ENCODE measurements around the genes ARHGEF2 and SEMA4A.

DNA sequence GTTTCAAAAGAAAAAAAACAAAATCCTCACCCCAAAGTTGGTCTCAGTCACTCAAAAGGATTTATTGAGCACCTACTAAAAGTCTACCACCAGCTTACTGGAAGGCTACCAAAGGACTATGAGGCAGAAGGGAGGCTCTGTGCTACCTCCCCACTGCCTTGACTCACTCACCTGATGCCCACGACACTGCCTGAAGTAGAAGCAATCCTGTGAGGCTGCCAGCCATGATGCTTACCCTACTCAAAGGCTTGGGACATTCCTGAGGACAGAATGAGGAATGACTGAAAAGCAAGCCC, 642 bp downstream of the GBA1 start:
- RRBS: no CpG with 5 or more reads among the region's 1 CpG

DNA sequence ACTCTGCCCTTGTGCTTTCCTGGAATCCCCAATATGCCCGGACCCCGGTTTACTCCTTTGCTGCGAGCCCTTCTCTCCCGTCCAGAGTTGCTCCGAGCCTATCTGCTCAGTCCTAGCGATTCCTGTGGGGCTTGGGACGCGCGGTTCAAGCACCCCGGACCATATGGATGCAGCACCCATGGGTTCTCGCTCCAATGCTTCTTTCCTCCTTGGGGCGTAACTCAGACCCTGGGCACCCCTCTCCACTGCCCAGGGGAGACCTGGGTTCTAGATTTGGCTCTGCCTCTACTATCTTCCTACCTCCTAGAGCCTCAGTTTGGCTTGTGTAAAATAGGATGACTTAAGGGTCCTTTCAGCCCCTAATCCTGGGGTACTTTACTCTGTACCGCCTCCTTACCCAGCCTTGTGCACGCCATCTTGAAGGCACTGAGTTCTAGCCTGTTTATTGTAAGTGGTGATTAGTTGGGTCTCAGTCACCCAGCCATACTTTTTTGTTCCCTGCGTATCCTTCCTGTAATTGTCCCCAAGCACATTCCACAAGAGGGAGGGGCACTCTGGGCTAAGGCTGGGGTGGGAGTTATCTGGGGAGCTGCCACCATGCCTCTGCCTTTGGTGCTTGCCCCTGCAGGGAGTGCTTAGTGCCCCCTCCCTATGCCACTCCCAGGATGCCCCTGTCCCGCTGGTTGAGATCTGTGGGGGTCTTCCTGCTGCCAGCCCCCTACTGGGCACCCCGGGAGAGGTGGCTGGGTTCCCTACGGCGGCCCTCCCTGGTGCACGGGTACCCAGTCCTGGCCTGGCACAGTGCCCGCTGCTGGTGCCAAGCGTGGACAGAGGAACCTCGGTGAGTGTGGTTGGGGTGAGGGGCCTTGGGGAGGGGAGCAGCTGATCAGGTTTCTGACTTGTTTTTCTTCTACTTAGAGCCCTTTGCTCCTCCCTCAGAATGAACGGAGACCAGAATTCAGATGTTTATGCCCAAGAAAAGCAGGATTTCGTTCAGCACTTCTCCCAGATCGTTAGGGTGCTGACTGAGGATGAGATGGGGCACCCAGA, 784 bp downstream of the FDPS start:
- RRBS: 2% methylated on average over 7 of the region's 26 CpGs

- RRBS: 3% methylated on average over 31 of the region's 68 CpGs
These were observed 2.7 kb downstream of the RUSC1 start for GRCh38 chr1:155323189-155324080.

DNA sequence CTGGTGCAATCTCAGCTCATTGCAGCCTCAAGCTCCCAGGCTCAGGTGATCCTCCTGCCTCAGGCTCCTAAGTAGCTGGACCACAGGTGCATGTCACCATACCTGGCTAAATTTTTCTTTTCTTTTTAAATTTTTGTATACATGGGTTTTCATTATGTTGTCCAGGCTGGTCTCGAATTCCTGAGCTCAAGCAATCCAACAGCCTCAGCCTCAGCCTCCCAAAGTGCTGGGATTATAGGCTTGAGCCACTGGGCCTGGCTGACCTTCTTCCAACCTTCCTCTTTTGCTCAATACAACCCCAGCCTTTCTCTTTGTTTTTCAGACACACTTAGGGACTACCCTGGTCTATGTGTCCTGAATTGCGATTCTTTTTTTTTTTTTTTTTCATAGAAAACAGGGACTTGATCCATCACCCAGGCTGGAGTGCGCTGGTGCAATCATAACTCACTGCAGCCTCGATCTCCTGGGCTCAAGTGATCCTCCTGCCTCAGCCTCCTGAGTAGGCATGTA, 67.7 kb downstream of the RUSC1 start:
- RRBS: no CpG with 5 or more reads among the region's 4 CpGs

GRCh38 chr1:155561815-155562090, 850 bp downstream of the ASH1L start:
- RRBS: no CpG with 5 or more reads among the region's 8 CpGs

DNA sequence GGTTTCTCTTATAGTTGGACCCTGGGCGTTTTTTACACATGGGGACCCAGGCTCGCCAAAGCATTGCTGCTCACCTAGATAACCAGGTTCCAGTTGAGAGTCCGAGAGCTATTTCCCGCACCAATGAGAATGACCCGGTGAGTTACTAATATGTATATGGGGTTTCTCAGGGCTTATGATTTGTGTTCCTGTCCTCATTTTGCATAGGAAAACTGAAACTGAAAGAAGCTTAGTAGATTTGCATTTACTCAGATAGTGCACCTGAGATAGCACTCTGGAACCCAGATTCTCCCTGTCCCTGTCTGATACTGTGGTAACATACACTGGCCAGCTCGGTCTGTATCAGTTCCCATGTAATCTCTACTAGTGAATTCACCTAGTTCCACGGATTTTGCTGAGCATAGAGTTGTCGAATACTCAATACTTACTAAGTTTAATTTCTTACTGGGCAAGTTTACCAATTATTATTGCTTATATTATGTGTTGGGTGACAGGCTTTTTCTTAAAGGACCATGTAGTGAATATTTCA, 28.2 kb downstream of the DAP3 start:
- RRBS: no CpG with 5 or more reads among the region's 8 CpGs

- RRBS: no CpG with 5 or more reads among the region's 3 CpGs
These were observed 15.8 kb downstream of the RIT1 start for GRCh38 chr1:155895360-155895714.

- RRBS: no CpG with 5 or more reads among the region's 8 CpGs
These were observed 11.1 kb upstream of the RIT1 start for GRCh38 chr1:155922290-155922579.

DNA sequence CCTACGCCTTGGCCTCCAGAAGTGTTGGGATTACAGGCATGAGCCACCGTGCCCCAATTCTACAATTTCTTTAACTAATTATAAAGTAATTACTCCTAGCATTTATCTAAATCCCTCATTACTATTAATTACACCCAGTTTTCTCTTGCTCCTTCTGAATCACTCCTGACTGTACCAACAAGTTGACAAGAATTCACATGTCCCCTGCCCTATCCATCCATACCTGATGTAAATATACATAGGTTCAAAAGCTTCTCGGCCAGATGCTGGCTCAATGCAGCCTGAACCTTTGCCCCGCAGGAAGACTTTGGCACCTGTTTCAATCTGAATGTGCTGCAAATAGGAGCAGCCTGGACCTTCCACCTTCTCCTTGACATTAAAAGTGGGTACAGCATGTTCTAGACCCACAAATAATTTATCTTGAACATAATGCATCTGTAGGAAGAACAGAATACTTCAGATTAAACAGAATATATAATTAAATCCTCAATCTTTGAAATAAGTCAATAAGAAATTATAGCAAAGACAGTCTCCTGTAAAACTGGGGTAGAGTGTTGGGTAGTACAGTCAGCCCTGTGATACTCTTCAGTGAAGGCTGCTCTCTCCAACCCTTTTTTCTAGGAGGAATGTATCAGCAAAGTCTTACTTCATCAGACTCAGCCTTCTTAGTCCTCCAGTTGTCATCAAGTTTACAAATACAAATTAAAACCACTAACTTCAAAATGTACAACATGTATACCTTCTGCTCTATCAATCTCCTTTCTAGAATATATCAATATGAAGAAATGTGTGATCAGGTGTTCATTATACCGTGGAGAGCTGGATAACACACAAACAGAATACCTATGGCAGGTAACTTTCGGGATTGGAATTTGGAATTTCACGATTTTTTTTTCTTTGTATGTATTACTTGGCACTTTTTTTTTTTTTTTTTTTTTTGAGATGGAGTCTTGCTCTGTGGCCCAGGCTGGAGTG, 8.5 kb downstream of the KHDC4 start:
- RRBS: no CpG with 5 or more reads among the region's 7 CpGs

- RRBS: no CpG with 5 or more reads among the region's 11 CpGs
These were observed 8.8 kb downstream of the ARHGEF2 start for GRCh38 chr1:155969382-155970119.

DNA sequence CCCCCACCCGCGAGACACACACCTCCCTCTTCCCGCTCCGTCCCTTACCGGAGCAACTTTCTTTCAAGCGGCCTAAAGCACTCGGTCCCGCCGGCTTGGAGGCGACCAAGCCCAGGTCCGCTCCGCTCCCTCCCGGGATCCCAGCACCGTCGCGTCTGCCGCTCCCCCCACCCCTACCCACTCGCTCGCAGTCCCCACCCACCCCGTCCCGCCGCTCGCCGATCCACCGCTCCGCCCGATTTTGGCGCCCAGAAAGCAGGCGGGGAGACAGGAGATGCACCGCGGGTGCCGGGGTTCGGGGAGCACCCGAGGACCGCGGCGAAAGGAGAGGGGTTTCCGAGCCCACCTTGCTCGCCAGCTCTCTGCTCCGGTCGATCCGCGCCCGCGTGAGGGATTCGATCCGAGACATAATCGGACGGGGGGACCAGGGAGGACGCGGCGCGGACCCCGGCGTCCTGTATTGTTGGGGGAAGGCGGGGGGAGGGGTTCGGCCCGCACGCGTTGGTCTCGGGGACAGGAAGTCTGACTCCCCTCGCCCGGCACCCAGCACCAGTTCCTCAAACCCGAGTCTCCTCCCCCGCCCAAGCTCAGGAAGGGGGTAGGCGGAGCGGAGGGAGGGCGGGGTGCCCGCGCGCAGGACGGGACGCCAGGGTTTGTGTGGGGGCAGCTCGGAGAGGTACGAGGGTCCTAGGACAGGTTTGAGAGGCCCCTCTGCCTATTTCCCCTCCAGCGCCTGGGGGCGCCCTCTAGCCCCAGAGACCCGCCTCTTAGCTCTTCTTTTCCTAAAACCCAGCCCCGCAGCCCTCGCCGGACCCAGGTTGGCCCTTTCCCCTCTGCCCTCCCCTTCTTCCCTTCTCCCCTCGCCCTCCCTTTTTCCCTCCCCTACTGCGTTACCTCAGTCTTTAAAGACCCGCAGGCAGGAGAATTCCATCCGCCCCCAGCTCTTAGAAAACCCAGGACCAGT, at the start of gene ARHGEF2:
Gene ARHGEF2, minus strand, starts transcription at position 529 of the 964 bp plus-strand sequence.
- RRBS: 2% methylated on average over 39 of the region's 85 CpGs

GRCh38 chr1:156003944-156004403, 16.8 kb downstream of the SSR2 start:
- RRBS: no CpG with 5 or more reads among the region's 1 CpG

- RRBS: no CpG with 5 or more reads among the region's 13 CpGs
These were observed at the start of gene SEMA4A for GRCh38 chr1:156153206-156153997. Gene SEMA4A, plus strand, starts transcription at chr1:156153585.

- RRBS: no CpG with 5 or more reads among the region's 3 CpGs
These were observed 10.4 kb downstream of the RHBG start for GRCh38 chr1:156379450-156379858.

DNA sequence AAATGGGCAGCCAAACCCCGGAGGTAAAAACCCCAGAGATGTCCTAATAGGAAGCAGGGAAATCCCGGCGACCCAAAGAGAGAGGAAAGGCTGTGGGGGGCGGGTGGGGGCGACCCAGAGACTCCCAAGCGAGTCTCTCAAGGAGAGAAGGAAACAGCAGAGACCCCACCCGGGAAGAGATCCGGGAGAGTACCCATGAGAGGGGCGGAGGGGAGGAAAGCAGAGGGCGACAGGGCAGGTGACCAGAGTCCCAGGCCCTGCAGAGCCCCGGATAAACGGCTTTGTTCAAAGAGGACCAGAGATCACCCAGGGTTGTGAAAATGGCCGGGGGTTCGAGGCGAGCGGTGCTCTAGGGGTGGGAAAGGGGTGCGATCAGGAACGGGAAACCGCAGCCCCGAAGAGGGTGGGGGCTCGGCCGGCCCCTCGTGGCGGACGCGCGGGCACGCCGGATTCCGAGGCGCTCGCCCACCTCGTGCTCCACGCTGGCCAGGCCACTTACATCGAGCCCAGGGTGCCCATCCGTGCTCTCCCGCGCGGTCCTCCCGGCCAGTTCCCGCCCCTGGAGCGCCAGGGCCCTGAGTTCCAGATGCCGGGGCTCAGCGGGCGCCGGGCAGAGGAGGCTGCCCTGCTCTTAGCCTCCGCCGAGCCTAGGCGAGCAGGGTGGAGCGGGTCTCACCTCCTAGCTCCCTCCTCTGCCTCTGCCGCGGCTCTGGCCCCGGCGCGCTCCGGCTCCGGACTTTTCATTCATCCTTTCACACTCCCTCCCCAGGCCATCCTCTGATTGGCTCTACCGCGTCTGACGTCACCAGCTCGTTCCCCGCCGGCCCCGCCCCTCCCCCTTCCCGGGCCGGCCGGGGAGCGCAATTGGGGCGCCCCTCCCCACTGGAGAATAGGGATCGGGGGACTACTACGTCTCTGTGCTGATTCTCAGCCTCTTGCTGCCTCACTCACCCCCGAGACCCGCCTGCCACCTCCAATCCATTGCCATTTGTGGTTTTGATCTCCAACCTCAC, 52.4 kb downstream of the RHBG start:
- RRBS: 4% methylated on average over 38 of the region's 73 CpGs

GRCh38 chr1:156429217-156430290, 60.5 kb downstream of the RHBG start:
- RRBS: no CpG with 5 or more reads among the region's 19 CpGs

GRCh38 chr1:156463569-156464365, 36.8 kb downstream of the MEF2D start:
- RRBS: no CpG with 5 or more reads among the region's 12 CpGs

DNA sequence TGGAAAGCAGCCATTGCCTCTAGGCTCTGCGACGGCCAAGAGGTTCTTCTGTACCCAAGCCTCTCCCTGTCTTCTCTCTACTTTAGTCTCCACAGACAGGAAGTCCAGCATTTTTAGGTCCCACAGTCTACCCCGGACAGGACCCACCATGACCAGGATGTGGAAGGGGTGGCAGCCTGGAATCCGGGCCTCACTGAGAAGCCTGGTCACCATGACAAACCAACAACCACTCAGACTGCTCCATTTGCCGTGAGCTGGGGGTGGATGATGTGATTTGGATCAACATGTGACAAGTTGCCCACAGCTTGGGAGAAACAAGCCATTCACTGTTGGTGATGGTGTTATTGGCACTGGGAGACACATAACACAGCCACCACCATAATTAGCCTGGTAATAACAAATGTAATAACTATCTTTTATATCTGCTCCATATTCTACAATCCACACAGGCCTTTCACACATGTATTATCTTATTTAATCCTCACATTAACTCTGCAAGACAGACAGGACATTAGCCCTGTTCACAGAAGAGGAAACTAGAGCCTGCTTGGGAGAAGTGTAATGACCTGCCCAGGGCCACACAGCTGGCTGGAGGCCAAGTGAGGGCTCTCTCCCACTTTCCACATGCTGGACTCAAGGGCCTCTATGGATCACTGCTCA, 23.0 kb downstream of the MEF2D start:
- RRBS: 11% methylated on average over 2 of the region's 5 CpGs

GRCh38 chr1:156594862-156596135, 3.7 kb downstream of the NAXE start:
- RRBS: no CpG with 5 or more reads among the region's 10 CpGs

DNA sequence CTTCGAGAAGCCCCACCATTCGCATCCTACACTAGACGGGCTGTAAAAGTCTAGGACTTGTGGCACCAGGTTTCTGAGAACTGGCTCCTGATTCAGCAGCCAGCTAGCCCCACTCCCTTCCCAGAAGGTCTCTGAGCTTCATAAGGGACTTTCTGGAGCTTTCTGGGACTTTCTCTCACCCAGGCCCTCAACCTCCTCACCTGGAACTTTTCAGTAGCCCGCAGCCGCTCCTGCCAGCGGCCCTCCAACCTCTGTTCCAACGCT, 993 bp downstream of the NES start:
- RRBS: no CpG with 5 or more reads among the region's 7 CpGs